Aortic smooth muscle cell (primary cell): ENCODE measurements around a stretch of chr18.

GRCh38 chr18:70553589-70553881 lies 264.7 kb downstream of the SOCS6 start:
- RRBS, result no CpG with 5 or more reads among the region's 7 CpGs

GRCh38 chr18:70672187-70672440 lies 383.3 kb downstream of the SOCS6 start:
- RRBS, result no CpG with 5 or more reads among the region's 4 CpGs

DNA sequence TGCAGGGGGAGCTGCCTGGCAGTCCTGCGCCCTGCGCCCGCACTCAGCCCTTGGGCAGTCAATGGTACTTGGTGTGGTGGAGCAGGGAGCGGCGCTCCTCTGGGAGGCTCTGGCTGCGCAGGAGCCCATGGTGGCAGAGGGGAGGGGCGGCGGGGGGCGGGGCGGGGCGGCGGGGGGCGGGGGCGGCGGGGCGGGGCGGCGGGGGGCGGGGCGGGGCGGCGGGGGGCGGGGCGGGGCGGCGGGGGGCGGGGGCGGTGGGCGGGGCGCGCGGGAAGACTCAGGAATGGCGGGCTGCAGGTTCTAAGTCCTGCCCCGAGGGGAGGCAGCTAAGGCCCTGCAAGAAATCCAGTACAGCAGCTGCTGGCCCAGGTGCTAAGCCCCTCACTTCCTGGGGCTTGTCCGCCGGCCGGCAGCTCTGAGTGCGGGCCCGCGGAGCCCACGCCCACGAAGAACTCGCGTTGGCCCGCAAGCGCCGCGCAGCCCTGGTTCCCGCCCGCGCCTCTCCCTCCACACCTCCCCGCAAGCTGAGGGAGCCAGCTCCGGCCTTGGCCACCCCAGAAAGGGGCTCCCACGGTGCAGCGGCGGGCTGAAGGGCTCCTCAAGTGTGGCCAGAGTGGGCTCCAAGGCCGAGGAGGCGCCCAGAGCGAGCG lies 923.6 kb downstream of the SOCS6 start:
- RRBS, result no CpG with 5 or more reads among the region's 60 CpGs

DNA sequence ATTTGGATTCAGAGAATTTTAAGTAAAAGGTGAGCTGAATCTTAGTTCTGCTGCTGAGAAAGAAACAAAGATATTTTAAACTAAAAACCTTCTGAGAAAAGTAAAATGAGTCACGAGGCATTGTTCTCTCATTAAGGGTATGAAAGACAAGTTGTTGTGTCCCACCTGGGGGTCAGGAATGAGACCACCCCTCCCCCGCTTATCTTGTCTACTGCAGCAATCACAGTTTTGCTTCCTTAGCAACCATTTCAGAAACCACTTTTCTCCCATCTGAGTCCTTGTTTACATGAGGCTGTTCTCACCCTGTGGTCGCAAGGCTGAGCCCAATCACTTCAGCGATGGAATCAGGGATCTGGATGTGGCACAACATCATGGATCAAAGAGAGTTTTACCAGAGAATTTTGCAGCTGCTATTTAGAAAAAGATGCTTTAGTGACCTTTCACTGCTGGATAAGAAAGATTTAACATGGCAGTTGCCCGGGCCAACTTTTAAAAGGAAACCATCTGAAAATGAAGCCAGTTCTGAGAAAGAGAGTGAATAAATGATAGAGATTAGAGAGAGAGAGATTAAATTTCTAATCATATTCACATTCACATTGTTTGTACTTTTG lies 377.6 kb upstream of the NETO1 start:
- RRBS, result no CpG with 5 or more reads among the region's 5 CpGs

DNA sequence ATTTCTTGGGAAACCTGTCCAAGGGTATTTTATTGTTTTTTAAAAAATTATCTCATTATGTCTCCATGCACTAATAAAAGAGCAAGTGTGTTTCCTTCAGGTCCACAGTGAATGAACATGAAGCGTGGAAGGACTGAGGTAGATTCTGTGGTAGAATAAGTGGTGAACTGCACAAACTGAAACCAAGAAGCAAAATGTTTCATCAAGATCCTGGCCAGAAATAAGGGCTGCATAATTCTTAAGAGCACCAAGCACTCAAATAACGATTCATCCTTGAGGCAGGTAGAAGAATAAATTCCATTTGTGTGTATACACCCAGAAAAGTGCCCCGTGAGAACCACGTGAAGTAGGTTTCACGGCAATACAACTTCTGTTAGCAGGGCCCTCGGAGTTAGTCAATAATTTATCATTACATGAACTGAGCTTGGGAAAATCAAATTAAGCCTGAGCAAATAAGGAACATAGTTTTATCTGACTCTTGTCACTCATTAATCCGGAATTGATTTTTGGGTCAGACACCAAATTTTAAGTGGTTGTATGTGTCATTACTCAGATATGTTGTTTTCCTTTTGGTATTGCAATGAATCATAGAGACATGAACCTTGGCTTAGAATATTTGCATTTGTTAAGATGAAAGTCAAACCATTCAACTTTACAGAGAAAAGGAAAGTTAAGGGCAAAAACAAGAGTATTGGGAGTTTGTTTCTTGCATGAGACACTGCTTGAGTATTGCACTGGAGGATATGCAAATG lies 472.5 kb upstream of the NETO1 start:
- RRBS, result no CpG with 5 or more reads among the region's 7 CpGs

GRCh38 chr18:73691101-73691552 lies 456.5 kb downstream of the FBXO15 start:
- RRBS, result no CpG with 5 or more reads among the region's 7 CpGs

DNA sequence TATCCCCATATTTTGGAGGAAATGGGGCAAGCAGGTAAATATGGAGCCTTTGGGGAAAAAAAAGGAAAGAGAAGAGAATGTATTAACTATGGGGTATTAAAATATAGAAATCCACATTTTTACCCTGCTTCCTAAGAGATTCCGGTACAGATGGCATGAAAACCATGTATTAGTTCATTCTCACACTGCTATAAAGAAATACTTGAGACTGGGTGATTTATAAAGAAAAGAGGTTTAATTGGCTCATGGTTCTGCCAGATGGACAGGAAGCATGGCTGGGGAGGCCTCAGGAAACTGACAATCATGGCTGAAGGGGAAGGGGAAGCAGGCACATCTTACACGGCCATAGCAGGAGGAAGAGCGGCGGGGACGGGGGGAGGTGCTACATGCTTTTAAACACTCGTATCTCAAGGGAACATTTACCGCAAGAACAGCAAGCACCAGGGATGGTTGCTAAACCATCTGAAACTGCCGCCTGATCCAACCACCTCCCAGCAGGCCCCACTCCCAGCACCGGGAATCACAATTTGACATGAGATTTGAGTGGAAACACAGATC lies 362.9 kb downstream of the FBXO15 start:
- RRBS, result no CpG with 5 or more reads among the region's 9 CpGs

DNA sequence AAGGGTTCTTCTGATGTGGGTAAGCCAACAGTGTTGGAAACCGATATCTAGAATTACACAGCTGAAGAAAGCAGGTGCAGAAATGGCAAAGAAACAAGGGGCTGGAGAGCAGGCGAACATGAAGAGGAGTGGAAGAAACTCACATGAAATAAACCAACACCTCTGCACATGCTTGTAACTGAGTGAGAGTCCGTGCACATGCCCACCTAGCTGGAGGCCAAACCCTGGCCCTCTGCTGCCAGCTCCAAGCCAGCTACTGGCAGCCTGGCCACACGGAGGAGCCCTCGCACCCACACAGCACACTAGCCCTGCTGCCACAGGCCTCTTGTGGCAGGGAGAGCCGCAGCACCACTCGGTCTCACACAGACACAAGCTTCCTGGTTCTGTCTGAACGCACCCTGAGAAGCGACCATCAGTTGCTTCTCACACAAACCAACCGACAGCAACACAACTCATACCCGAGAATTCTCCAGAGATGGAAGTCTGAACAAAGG lies 65.2 kb downstream of the FBXO15 start:
- RRBS, result no CpG with 5 or more reads among the region's 11 CpGs

DNA sequence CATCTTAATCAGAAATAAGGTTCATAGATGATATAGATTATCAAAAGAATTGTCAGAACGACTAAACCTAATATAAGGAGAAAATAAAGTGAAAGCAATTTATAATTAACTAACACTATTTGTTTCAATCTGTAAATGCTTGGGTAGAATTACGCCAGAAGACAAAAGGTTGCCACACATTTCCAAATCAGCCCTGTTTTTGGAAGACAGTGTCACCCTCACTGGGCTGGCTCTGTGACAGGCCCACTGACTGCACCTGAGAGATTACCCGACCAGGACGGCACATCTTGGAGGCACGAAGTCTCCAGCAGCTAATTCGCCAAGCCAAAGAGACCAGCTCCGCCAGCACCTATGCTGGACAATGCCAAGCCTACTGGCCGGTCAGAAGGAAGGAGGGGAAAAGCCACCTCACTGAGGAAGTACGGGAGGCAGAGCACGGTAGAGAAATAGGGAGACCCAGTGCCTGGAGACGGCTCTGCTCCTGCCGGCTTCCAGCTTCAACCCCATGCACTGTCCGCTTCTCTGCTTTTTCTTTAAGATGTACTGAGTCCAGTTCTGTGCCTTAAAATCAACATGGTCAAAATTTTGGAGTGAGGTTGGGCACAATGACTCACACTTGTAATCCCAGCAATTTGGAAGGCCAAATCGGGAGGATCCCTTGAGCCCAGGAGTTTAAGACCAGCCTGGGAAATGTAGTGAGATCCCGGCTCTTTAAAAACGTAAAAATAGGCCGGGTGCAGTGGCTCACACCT lies 61.8 kb downstream of the CYB5A start:
- RRBS, result 86% methylated on average over 3 of the region's 17 CpGs

- RRBS, result no CpG with 5 or more reads among the region's 5 CpGs
Observed at GRCh38 chr18:74234039-74234547, 57.7 kb downstream of the CYB5A start.

DNA sequence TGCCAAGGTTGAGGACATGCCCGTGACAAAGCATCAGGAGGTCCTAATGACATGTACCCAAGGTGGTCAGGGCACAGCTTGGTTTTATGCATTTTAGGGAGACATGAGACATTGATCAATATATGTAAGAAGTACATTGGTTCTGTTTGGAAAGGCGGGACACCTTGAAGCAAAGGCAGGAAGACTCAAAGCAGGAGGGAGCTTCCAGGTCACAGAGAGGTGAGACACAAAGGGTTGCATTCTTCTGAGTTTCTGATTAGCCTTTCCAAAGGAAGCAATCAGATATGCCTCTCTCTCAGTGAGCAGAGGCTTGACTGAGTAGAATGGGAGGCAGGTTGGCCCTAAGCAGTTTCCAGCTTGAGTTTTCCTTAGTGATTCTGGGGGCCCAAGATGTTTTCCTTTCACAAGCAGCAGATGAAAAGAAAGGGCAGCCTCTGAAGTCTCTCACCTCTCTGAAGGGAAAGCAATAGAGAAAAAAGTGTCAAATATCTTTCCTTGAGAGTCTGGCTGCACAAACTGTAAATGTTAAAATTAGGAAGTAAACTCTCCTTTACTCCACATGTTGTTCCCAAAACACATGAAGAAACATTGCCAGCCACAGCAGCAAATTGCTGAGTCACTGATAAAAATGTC lies 40.4 kb downstream of the CYB5A start:
- RRBS, result no CpG with 5 or more reads among the region's 2 CpGs

GRCh38 chr18:74499626-74500042 lies 3.5 kb downstream of the CNDP2 start:
- RRBS, result no CpG with 5 or more reads among the region's 9 CpGs

DNA sequence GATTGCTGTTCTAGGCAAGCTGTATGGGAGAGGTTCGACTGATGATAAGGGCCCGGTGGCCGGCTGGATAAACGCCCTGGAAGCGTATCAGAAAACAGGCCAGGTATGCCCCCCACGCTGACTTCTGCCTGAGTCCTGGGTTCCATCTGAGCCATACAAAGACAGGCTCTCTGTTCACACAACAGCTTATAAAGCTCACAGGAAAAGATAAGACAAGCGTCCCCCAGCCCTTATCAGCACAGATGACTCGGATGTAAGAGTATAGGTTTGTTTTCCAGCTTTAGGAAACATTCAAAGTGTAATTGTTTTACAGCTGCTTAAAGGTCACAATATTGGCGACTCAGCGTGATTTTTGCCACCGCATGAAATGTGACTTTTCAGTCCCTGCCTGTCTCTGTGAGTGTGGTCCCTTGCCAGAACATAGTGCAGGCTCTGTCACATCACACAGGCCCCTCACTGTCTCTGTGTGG lies 12.7 kb downstream of the CNDP2 start:
- RRBS, result no CpG with 5 or more reads among the region's 11 CpGs

DNA sequence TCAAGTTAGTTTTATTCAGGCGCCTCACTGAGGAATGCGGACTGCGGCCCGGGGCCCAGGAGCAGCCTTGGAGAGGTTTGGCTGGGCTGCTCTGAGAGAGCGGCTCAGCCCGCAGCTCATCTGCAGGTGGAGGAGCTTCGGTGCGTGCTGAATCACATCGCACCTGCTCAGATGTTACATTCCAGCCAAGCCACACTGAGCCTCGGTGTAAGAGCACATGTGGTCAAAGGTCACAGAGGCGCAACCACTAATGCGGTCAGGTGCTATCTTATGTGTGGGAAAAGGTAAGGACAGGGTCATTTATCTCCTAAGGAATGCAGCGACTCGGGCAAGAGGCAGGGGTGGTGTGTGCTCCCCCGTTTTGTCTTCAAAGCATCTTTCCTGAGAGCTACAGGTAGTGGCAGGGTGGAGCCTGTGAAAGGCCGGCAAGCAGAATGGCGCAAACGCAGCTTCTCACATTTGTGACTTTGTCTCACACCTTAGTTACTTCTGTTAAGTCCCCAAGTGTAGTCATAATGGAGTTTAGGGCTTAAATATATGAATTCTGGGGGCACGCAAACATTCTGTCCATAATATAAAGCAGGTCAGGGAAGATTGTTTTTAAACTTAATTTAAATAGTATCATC lies 16.9 kb upstream of the CNDP1 start:
- RRBS, result no CpG with 5 or more reads among the region's 19 CpGs

DNA sequence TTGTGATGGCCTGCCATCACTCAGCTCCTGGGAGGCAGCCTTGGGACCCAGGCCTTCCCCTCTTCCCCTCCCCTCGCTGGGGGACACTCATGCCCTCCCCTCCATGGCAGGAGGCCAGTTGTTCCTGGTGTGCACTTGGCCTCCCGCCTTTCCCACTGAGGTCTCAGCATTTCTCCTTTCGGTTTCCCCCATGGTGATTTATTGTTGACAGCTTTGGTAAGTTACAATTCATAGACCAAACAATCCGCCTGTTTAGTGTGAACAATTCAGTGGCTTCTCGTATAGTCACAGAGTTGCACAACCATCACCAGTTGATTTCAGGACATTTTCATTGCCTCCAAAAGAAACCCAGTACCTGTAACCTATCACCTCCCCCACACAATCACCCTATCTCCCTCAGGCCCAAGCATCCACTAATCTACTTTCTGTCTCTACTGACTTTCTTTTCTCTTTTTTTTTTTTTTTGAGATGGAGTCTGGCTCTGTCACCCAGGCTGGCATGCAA lies 10.1 kb upstream of the CNDP1 start:
- RRBS, result no CpG with 5 or more reads among the region's 5 CpGs

- RRBS, result no CpG with 5 or more reads among the region's 4 CpGs
Observed at GRCh38 chr18:75216081-75216554, 5.5 kb downstream of the TSHZ1 start.

- RRBS, result 90% methylated on average over 8 of the region's 16 CpGs
Observed at GRCh38 chr18:75257710-75258107, 47.1 kb downstream of the TSHZ1 start.

DNA sequence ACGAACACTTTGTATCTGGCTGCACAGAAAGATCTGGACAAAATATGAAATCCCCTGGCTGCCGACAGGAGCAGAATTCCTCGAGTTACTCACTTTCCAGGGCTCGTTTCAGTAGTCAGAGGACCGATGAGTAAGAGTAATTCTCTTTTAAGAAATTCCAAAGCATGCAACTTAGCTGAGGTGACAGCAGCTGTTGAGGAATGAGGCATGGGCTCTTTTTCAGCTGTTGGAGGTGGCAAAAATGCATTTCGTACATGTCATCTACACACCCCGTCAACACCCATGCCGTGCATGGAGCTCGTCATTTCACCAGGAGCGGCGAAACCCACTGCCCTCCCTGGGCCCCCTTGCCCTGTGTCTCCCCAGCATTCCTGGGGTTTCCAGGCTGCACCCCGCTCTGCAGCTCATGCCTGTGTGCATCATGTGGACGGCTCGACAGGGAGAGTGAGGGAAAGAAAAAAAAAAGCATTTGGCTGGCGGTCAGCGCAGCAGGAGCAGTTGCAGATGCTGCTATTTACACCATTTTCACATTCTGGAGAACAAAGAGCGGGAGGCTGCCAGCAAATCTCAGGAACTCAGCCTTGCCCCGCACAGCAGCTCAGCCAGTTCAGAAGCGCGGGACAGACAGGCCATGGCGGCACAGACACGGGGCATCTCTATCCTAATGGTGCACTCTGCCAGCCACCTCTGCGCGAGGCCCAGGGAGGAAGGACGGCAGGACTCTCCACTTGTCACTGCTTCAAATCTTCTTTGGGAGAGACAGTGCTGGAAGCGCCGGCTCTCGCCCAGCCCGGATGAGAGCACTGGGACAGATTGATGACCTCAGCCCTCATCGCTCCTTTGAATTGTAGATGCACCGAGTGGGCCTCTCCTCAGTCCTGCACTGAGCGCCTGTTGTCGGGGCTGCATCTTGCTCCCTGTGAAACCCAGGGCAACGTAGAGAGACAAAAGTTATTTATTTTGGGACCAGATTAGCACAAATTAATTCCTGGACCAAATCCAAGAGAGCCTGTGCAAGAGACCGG lies 211.1 kb upstream of the SMIM21 start:
- RRBS, result no CpG with 5 or more reads among the region's 35 CpGs

DNA sequence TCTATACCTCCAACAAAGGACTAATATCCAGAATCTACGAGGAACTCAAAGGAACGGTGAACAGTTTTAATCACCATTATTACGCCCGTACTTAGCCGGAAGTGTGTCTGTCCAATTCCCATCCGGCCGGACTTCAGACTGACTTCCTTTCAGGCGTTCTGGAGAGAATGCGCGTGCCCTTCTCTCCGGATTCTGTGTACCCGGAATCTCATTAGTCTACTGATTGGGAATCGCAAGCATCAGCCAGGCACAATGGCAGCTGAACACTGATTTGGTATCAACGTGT lies 239.9 kb downstream of the ZNF516 start:
- RRBS, result 62% methylated on average over 5 of the region's 14 CpGs